Neuron (in vitro differentiated cells): ENCODE measurements around a stretch of chr6.

GRCh38 chr6:33161304-33162092 is 30.8 kb downstream of the COL11A2 start:
- PRO-cap: no peak

DNA sequence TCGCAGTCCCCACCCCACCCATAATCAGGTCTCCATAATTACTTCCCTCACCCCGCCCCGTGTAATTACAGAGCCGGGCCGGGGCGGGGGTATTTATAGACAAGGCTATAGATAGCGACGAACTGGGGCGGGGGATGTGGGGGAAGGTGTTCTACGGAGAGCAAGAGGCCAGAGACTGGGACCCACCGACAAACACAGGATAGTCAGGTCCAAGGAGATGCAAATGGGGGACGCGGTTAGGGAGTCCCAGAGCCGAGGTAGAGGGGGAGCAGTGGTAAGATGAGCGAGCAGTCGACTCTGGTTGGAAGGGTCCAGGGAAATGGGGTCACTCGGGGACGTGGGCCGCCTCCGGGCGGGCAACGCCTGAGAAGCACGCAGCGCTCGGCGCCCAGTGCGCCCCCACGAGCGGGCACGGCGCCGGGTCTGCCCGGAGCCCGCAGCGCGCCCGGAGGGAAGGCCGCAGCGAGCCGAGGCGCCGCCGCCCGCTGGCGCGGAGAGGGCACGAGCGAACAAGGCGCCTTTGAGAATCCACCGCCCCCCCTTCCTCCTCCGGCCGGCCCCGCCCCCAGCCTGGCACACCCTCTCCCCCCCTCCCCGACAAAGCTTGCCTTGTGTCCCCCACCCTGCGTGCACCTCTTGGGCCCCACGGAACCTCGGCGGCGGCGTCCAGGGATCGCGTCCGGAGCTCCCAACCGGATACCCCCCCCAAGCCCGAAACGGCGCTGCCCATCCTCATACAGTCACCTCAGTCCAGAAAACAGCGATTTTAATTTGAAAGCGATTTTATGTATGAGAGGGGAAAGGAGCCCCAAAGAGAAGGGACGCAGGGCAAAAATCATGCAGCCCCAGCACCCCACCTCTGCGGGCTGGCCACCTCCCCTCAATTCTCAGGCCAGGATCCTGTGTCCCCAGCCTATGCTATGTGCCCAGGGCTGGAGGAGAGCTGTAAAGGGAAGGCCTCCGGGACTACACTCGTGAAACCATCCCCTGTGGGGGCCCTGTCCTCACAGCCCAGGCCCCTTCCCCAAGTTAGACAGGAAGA is 893 bp upstream of the COL11A2 start:
- PRO-cap: no peak

GRCh38 chr6:33199795-33200579 is 478 bp downstream of the RXRB start:
- PRO-cap: bidirectional peak, plus-strand start at chr6:33200228, minus-strand start at chr6:33200227; bidirectional peak, plus-strand start at chr6:33200422, minus-strand start at chr6:33200662

GRCh38 chr6:33212924-33213840 is 4.9 kb downstream of the RING1 start:
- PRO-cap: unidirectional peak, plus-strand start at chr6:33213280

GRCh38 chr6:33375948-33376275 is 15.7 kb upstream of the KIFC1 start:
- PRO-cap: no peak

DNA sequence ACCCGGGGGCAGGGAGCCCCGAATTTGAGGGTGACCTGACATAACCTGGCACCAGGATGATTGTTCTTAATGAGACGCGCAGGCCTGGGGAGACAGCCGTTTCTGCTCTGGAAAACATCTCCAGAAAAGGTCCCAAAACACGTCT is 471 bp downstream of the PHF1 start:
- PRO-cap: no peak

GRCh38 chr6:33415833-33416869 is 1.8 kb downstream of the CUTA start:
- PRO-cap: no peak

DNA sequence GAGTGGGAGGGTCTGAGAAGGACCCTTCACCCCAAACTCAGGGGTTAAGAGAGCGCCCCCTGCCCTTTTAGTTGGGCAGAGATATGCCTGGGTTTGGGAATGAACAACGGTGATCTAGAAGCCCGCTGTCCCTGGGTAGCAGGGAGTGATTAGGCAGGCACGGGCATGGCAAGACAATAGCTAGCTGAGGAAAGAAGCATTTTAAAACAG is 565 bp upstream of the CUTA start:
- PRO-cap: bidirectional peak, plus-strand start at position 70 of the sequence, minus-strand start at position 147 of the sequence

- PRO-cap: no peak
Observed at GRCh38 chr6:33577663-33578260, 2.3 kb downstream of the BAK1 start.

DNA sequence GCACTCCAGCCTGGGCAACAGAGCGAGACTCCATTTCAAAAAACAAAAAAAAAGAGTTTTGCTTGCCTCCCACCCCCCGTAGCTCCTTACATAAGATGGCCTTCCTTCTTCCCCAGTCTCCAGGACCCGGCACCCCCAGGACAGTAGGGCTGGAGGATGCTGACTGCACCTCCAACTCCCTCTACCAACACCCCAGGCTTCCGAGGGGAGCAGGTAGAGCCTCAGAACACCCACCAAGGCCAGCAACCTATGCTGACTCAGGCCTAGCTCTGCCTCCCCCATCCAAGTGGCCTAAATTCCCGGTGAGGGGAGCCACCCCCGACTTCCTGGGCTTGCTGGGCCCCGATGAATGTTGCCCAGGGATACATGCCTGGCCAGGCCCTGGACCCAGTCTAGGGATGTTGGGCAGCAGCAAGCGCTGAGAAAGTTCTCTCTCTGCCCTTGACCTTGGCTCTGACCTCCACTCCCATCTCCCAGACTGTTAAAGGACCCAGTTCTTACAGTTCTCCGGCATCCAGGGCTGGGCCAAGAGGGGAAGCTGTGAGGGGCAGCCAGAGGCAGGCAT is 685 bp downstream of the BAK1 start:
- PRO-cap: no peak

GRCh38 chr6:33589463-33589900 is 9.4 kb upstream of the BAK1 start:
- PRO-cap: no peak

DNA sequence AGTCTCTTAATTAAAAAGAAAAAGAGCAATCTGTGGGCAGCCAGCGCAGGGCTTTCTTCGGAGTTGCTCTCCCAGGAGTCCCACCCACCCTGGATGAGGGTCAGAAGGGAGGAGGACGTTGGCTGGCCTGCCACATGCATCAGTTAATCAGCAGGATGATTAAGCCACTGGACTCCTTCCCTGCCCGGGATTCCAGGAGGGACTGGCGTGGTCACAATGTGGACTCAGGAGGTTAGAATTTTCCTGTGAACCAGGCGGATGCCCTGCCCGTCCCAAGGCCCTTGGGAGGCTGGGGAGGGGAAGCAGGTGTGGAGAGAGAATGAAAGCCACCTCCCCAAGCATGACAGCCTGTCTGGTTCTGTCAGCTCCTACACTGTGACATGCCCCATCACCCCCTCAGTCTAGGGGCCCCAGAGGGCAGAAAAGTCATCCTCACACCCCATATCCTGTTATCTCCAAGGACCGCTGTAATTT is 11.6 kb upstream of the ITPR3 start:
- PRO-cap: no peak

- PRO-cap: no peak
Observed at GRCh38 chr6:33622698-33623488, 1.8 kb downstream of the ITPR3 start.

DNA sequence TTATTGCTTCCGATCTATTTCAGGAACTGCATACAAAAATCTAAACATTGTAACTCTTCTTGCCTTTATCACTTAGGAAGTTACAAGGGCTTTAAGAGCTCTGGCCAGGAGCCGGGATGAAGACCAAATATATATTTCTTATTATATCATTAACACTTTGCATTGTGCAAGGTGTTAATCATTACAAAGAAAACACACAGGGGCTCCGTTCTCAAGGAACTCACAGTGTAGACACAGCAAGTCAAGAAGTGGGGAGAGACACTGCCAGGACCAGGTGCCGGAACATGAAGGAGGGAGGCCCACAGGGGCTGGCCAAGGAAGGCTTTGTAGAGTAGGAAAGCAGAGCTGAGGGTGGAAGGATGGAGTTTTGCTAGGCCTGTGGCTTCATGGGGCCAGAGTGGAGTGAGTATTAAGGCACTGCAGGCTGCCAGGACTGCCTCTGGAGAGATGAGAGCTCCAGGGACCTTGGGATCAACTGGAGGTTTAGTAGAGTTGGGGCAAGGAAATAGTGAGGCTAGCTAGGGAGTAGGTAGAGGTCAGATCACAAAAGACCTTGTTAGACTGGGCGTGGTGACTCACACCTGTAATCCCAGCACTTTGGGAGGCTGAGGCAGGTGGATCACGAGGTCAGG is 17.5 kb downstream of the ITPR3 start:
- PRO-cap: no peak

DNA sequence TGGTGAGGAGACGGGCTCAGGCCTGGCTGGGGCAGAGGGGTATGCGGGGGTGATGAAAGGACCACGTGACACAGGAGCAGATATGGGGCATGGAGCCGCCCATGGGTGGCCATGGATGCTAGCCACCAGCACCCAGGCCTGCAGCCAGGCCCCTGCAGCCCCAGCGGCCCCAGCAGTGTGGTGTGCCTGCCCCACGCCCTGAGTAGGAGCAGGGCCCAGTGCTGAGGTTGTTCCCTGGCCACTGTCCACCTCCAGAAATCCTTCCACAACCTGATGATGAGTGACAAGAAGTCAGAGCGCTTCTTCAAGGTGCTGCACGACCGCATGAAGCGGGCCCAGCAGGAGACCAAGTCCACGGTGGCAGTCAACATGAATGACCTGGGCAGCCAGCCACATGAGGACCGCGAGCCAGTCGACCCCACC is 26.4 kb downstream of the UQCC2 start:
- PRO-cap: no peak

DNA sequence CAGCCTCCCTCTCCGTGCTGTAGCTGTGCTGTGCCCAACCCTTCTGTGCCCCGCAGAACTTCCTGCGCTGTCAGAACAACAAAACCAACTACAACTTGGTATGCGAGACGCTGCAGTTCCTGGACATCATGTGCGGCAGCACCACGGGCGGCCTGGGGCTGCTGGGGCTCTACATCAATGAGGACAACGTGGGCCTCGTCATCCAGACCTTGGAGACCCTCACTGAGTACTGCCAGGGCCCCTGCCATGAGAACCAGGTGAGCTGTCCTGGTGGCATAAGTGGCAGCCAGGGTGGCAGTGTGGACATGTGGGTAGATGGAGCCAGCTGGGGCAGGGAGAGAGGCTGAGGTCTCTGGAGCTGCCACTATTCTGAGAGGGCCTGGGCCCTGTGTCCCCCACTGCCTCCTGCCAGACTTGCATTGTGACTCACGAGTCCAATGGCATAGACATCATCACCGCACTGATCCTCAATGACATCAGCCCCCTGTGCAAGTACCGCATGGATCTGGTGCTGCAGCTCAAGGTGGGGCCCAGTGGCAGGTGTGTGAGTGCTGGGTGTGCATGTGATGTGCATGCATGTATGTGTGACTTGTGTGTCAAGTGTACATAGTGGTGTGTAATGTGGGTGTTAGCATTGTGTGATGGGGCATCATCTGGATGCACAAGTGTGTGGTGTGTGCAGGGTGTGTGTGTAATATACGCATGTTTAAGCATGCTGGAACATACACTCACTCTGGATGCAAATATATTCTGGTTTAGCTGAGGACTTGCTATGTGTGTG is 25.3 kb downstream of the UQCC2 start:
- PRO-cap: no peak

GRCh38 chr6:33690680-33690975 is 20.9 kb downstream of the UQCC2 start:
- PRO-cap: no peak

- PRO-cap: no peak
Observed at GRCh38 chr6:33927454-33927939, 123.7 kb upstream of the MLN start.

GRCh38 chr6:33995579-33996052 is 150.3 kb downstream of the GRM4 start:
- PRO-cap: no peak

GRCh38 chr6:34144695-34145450 is 1.0 kb downstream of the GRM4 start:
- PRO-cap: bidirectional peak, plus-strand start at chr6:34144964, minus-strand start at chr6:34144671; bidirectional peak, plus-strand start at chr6:34145192, minus-strand start at chr6:34144997